HL-60 (cell line): ENCODE measurements around a stretch of chr10.

GRCh38 chr10:75623272-75623908 is 192.0 kb downstream of the LRMDA start:
- RRBS = no CpG with 5 or more reads among the region's 7 CpGs

DNA sequence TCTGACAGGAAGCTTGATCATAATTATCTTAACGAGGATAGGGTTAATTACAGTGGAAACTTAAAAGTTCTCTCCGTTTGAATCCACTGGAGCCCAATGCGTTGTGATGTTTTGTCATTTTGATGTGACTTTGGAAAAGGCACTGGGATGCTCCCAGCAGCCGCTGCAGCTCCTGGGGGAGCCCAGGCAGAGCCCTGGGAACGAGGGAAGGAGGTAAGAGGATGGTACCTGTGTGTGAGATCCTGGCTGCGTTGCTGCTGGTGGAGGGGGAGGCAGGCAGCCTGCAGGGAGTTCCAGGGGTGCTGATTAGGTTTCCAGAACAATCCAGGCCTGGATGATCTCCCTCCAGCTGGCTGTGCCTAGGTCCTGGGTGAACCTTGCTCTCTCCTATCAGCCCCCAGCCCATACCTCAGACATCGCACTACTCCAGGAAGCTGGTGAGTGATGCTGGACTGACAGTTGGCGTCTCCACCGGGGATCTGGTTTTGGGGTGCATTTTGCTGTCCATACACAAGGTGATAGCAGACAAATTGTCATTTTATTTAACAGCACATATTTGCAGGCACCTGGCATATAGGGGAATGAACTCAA is 601.1 kb downstream of the LRMDA start:
- RRBS = no CpG with 5 or more reads among the region's 9 CpGs

GRCh38 chr10:76051437-76051883 is 620.0 kb downstream of the LRMDA start:
- RRBS = no CpG with 5 or more reads among the region's 4 CpGs

- RRBS = 92% methylated on average over 7 of the region's 47 CpGs
Measured at GRCh38 chr10:76111689-76112929, 680.7 kb downstream of the LRMDA start.

- RRBS = no CpG with 5 or more reads among the region's 11 CpGs
Measured at GRCh38 chr10:76443970-76445043, 1012.9 kb downstream of the LRMDA start.

GRCh38 chr10:77151211-77151410 is 486.5 kb downstream of the KCNMA1 start:
- RRBS = no CpG with 5 or more reads among the region's 1 CpG

DNA sequence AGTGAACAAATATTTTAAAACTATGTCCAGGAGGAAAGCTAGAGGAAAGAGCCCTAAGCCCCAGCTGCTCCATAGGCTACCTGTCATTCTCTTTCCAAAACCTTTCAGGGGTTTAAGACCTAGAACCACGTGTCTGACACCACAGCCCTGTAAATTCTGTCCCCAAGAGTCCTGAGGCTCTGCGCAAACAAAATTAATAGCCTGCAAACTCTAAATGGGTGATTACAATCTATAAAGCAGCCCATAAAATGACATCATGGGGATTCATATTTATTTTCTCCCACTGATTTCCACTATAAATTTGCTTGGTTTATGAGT is 332.0 kb downstream of the KCNMA1 start:
- RRBS = no CpG with 5 or more reads among the region's 2 CpGs

DNA sequence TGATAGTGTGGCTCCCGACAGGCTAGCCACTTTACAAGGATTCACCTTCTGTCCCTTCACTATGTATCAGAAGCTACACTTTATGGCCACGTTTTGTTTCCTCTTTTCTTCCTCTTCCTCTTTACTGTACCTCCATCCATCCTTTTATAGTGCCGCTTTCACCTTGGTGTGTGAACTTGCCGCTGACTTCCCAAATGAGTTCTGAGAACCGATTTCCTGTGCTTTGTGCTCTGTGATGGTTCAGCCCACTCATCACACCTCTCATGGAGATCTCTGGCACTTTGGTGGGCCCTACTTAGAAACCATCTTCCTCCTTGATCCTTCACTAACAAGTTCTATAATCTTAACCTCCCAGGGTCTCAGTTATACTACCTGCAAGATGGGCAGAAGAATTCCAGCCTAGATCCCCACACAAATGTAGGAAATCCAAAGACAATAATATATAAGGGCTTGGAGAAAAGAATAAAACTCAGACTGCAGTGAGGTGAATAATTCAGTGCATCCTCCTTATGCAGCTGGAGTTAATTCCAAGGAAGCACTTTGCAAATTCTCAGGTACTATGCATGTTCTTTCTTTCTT is 272.0 kb downstream of the KCNMA1 start:
- RRBS = no CpG with 5 or more reads among the region's 5 CpGs

- RRBS = no CpG with 5 or more reads among the region's 6 CpGs
Measured at GRCh38 chr10:77402259-77403041, 235.2 kb downstream of the KCNMA1 start.

- RRBS = no CpG with 5 or more reads among the region's 12 CpGs
Measured at GRCh38 chr10:77417783-77418607, 219.6 kb downstream of the KCNMA1 start.

DNA sequence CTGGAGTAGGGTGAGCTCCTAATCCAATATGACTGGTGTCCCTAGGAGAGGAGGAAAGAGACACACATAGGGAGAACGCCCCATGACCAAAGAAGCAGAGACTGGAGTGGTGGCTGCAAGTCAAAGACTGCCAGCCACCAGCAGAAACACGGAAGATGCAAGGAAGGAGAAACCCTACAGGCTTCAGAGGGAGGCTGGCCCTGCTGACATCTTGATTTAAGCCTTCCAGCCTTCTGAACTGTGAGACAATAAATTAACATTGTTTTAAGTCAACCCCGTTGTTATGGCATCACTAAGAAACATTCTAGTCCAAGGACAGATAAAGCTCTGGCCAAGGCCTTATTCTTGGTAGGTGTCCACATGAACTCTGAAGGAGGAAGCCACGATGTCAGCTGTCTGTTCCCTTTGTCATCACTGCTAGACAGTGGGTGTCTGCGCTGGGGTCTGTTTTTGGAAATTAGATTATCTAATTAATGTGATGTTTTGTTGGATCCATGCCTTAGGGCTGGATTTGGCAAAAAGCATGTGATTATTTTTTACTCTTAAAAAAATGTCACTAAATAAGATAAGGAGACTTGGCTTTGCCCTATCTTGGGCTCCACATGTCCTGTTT is 214.8 kb downstream of the KCNMA1 start:
- RRBS = no CpG with 5 or more reads among the region's 5 CpGs

DNA sequence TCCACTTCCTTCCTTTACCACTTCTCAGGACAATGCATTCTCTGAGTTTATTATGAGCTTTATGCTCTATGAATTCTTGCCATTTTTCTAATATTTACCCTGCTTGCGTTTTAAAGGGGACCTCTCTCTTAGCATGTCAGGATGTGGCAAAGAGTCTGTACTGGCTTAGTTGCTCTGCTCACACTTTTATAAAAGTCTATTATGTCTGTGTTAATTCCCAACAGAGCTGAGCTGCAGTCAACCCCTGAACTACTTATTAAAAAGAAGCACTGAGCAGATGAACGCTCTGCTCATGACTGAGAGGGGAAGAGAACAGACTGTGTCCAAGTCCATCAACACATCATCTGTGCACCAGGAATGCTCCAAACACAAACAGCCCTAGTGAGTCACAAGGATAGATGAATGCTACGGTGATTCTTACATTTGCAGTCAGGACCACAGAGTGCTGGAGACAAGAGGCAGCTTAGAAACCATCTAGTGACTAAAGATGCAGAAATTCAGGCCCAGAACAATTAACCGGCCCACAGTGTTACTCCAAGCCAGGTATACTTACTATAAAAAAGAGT is 159.5 kb downstream of the KCNMA1 start:
- RRBS = no CpG with 5 or more reads among the region's 4 CpGs

GRCh38 chr10:77506898-77507894 is 130.4 kb downstream of the KCNMA1 start:
- RRBS = no CpG with 5 or more reads among the region's 7 CpGs

DNA sequence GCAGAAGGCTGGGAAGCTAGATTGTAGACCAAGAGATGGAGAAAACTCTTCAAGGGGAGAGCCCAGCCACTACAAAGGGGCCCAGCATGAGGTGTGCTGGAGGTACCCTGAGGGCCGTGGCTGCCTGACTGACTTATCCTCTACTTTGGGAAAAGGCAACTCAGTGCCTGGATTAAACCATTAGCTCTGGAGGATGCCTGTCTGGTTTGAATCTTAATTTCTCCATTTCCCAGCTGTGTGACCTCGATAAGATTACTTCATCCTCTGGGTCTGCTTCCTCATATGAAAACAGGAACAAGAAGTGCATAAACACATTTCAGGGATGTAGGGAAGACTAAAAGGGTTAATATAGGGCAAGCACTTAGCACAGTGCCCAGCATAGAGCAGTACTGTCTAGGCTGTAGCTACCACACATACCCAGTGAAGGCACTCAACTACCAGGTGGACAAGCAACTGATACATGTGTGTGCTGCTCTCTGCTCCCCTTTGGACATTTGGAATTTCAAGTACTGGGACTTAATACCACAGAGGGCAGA is 85.4 kb downstream of the KCNMA1 start:
- RRBS = no CpG with 5 or more reads among the region's 2 CpGs

GRCh38 chr10:77590911-77591275 is 46.7 kb downstream of the KCNMA1 start:
- RRBS = no CpG with 5 or more reads among the region's 6 CpGs

- RRBS = no CpG with 5 or more reads among the region's 3 CpGs
Measured at GRCh38 chr10:77601533-77602079, 36.0 kb downstream of the KCNMA1 start.

DNA sequence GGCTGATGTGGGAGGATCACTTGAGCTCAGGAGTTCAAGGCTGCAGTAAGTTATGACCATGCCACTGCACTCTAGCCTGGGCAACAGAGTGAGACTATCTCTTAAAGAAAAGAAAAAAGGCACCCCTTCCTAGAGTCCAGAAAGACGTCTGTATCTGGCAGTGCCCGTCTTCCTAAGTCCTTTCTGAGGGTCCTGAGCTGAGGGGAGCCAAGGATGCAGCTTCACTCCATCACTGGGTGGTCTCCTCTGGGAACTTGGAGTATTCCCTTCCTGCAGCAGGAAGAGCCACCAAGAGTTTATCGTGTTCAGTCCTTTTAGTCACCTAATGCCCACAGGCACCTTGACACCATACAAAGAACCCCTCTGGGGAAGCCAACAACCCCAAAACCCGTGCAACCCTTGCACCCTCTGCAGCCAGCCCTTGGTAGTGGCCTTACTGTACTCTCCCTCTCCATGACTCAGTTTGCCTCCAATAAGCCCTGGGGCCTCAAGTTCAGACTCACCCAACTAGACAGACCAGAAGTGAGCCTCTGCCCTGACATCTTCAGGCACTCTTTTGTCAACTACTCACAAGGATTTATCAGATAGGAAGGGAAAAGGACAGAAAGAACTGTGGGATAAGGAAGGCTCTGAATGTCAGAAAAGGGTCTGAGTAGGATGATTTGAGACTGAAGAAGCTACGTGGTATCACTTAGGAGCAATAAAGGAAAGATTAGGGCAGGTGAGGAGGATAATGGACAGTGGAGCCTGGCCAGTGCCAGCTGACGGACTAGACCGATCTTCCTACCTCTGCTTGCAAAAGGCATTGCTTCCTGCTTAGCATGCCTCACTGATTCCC is 30.9 kb downstream of the KCNMA1 start:
- RRBS = no CpG with 5 or more reads among the region's 7 CpGs

DNA sequence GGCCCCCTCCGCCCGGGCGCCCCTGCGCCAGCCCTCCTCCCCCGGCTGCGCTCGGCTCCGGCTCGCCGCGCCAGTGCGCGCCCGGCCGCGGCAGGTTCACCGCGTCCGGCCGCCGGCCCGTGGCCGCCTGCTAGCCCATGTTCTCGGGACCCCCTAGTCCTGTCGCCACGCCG is 451 bp upstream of the KCNMA1 start:
- RRBS = 7% methylated on average over 2 of the region's 27 CpGs

GRCh38 chr10:77853138-77853712 is 73.3 kb downstream of the DLG5 start:
- RRBS = no CpG with 5 or more reads among the region's 17 CpGs

DNA sequence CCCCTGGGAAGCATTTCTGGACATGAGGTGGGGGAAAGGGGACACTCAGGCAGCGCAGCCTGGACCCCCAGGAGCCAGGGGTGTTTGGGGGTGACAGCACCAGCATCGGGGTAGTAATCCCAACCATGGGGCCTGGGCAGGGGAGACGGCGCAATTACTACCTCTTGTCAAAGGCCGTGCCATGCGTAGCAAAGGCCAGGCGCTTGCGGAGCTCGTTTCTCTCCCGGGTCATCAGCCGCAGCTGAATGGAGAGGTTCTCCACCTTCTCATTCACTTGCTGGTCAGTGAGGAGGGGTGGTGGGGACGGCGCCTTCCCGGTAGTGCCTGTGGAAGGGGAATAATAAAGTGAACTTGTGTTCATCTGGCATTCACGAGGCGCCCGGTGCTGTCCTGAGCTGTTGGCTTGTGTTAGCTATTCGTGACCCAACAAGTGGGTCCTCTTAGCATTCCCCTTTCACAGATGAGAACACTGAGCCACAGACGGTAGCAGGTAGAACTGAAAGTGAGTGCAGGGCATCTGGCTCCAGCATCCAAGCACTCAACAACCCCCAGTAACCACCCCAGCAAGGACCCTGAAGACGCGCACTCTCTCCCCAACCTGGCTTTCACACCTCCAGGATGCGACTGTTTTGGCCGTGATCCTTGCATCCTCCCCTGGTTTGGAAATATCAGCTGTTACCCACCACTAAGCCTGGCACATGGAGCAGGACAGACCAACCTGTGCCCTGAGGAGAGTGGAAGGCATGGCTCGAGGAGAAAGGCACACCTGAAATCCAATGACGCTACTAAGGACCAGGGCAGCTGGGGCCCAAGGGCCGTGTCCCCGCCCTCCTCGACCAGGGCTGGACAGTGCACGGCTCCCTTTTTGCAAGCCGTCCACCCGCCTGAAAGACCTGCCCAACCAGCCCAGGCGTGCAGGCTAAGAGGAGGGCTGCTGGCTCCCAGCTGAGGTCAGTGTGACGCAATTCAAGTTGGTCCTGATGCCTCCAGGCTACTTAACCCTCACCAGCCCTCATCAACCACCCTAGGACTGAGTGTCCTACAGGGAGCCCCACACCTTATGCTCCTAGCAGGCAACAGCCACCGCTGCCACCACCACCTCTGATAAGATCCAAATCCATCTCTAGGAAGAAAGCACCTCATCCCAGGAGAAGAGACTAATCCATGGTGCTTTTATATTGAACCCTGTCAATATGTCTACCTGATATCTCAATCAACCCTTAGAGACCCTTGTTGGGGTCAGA is 69.6 kb downstream of the DLG5 start:
- RRBS = 85% methylated on average over 5 of the region's 34 CpGs